Hair follicle dermal papilla cell (primary cell): ENCODE measurements around a stretch of chr7.

DNA sequence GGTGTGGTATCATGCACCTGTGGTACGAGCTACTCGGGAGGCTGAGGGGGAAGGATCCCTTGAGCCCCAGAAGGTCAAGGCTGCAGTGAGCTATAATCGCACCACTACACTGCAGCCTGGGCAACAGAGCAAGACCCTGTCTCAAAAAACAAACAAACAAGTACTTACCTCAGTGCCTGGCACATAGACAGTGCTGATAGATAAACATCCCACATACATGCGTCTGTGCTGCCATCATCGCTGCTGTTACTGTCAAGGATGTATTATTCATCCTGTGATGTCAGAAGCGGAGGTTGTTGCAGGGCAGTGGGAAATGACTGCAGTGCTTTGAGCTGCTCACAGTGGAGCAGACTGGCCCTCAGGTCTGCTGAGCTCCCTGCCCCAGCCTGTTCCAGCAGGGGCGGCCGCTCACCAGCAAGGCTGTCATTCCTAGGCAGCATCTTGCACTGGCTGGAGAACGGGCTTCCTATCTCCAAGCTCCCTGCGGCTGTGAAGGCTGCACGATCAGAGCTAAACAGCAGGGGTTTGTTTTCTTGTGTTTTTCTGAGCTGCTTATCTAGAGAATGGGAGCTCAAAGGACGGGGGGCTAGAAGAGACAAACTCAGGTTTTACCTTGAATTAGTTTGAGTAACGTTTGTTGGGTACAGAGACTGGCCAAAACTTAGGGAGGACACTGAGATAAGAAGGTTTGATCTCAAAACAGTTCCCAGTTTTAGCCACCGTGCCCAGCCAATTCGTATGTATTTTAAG lies 18.8 kb downstream of the FOXK1 start:
- CAGE, long polyA plus RNA: no peak

DNA sequence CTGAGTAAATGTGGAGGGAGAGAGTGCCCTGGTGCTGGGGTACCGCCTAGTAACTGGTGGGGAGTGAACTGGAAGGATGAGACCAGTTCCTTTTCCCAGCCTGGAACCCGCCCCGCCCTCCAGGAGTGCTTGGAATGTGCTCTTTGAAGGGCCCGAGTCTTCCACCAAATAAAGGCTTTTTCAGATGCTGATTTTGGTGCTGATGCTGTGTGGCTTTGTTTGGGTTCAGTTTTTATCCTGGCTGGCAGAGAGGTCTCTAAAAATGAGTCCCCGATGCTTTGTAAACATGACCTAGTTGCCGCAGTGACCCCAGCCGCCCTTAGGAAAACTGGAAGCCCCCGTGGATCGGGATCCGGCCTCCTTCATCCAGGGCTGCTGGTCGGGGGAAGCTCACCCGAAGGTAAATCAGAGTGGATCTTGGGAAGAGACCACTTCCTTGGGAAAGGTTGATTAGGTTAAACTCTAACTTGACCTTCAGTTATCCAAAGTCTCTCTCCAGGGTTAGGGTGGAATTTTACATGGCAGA lies 26.0 kb downstream of the FOXK1 start:
- CAGE, long polyA plus RNA: no peak

DNA sequence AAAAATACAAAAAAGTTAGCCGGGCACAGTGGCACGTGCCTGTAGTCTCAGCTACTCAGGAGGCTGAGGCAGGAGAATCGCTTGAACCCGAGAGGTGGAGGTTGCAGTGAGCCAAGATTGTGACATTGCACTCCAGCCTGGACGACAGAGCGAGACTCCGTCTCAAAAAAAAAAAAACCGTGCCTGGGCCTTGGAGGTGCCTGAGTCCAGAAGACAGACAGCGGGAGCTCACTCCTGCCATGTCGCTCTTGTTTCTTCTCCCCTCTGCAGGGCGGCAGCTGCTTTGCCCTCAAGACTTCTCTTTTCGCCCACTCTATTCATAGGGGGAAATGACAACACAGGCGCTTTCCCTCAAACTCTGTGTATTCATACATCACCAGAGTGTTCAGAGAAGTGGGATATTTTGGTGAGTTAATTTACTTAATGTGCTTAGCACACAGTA lies 44.4 kb downstream of the FOXK1 start:
- CAGE, long polyA plus RNA: no peak

DNA sequence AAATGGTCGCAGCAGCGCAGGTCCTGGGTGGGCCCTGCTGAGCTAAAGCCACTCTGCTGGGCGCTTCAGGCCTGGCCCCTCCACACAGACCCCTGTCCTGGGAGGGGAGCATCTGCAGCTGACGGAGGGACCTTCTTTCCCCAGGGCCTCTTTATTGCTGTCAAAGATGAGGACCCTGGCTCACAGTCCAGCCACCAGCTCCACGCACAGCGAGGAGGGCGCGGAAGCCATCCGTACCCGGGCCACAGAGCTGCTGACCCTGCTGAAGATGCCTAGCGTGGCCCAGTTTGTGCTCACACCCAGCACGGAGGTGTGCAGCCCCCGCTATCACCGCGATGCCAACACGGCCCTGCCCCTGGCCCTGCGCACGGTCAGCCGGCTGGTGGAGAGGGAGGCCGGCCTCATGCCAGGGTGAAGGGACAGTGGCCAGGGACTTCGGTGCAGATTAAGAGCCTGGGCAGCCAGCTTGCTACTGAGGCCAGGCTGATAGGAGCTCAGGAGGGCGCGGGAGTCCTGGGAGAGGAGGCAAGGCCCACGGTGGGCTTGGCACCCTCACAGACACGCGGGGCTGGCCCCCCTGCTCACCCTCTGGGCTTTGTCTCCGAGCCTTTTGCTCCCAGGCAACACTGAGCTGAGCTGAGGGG lies 15.7 kb downstream of the AP5Z1 start:
- CAGE, long polyA plus RNA: no peak

- CAGE, long polyA plus RNA: no peak
These were observed 349 bp upstream of the RADIL start for GRCh38 chr7:4883902-4884228.

DNA sequence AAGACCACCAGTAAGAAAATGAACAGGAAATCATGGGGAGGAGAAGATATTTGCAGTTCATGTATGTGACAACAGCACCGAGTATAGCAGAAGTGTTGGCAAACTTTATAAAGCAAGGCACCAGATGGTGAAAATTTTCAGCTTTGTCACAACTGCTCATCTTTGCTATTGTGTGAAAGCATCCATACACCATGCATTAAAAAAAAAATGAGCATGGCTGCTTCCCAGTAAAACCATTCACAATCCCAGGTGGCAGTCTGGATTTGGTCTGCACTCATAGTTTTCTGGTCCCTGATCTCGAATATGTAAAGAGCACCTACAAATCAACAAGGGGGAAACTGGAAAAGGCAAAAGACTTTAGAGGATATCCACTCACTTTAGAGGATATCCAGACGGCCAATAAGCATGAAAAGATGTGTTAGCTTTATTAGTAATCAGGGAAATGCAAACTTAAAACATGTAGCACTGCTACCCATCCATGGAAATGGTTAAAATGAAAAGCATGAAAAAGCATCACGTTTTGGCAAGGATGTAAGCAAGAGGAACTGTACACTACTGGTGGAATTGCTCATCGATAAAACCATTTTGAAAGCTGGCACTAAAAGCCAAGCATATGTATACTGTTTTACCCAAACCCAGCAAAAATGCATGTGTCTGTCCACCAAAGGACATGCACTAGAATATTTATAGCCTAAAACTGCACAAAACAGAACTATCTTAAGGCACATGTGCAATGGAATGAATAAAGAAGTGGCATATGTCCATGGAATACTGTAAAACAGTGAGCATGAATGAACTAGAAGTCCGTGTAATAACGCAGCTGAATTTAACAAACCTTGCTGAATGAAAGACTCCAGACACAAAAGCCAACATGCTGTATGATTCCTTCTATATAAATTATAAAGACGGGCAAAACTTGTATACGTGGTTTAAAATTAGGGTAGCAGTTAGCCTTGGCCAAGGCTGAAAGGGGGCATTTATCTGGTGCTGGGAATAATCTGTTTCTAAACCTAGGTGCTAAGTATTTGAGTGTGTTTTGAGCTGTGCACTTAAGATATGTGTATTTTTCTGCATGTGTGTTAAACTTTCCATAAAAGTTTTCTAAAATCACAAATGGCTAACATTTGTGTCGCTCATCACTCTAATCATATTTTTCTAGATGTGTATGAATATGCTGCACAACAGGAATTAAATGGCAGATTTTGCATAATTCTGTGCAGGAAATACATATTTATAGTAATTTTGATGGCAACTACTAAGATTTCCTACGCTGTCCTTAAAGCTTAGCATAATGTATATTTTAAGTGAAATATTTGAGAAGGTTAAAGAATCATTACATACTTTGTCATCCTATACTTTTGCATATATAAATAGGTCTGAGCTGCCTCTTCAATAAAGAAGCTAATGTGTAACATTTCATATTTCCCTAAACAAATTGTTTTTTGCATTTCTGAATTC lies 22.9 kb downstream of the RBAK start:
- CAGE, long polyA plus RNA: no peak

GRCh38 chr7:5328257-5328683 lies 45.5 kb downstream of the SLC29A4 start:
- CAGE, long polyA plus RNA: no peak

GRCh38 chr7:5407346-5408237 lies 16.0 kb downstream of the TNRC18 start:
- CAGE, long polyA plus RNA: no peak

DNA sequence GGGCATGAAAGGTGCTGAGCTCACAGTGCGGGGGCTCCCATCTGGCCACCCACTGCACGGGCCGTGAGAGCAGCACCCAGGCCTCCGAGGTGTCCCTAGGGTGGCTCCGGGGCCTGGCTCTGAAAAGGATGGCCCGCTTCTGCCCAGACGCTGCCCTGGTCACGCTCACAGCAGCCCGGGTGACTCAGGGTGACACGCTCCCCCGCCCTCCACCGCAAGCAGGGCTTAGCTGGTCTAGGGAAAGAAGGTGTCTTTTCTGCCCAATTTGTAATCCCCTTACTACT lies 18.5 kb downstream of the FBXL18 start:
- CAGE, long polyA plus RNA: no peak

- CAGE, long polyA plus RNA: no peak
These were observed 5.9 kb upstream of the FBXL18 start for GRCh38 chr7:5519467-5519874.

DNA sequence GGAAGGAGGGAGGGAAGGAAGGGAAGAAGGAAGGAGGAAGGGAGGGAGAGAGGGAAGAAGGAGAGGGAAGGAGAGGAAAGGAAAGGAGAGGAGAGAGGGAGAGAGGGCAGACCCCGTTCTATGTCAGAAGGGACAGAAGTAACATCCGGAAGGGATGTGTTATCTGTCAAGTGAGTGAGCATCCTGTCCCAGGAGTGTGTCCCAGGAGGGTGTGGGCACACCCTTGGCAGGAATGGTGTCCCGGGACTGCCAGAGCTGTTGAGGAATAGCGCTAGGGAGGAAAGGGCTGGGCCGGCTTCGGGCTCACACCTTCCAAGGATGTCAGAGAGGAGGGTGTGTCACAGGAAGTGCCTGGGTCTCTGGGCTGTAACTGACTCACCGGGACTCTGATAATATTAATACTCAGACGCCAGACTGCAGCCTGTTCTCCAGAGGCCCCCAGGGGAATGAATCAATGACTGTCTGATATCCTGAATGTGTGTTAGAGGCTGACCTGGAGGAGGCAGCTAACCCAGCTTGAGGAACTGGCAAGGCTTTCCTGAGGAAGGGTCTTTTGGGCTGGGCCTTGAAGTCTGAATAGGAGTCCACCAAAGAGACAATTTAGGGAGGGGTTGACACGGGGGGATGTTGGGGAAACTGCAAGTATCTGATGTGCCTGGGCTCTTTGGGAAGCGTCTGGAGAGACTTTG lies 18.9 kb upstream of the ACTB start:
- CAGE, long polyA plus RNA: no peak

DNA sequence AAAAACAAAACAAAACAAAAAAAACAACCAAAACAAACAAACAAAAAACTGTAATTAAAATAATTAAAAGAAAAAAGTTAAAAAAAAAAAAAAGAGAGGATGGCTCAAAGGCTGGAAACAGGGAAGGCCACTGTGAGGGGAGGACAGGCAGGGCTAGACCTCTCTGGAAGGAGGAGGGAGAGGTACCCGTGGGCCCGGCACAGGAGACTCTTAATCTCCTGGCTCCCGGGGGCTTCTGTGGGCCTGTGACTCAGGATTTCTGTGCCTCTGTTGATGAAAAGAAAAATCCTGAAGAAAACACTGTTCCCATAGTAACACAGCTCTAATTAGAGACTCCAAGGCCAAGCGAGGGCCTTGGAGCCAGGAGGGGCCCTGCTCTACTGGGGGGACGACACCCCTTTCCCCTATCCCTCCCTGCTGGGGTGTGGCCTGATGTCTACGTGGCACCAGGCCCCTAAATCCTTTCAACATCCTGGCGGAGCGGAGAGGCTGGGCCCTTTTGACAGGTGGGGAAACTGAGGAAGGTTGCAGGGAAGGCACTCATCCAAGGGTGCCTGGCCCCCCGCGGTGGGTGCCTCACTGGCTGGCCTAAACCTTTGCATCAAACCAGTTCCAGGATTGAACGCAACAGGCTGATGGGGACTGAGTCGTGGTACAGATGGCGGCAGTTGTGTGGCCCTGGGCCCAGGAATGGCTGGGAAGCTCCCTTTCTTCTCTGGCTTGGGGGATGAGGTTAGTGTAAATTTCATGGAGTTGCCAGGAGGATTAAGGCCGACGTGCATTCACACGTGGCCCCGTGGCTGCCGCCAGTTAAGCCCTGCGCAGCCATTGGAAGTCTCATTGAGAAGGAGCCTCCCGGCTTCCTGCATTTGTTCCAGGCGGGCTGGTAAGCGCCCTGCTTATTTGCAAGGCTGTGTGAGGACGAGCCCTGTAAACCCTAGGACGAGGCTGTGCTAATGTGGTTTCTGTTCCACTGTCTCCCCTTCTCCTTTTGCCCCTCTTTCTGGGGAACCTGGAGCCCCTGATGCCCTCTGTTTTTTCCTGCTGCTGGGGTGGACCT lies 5.4 kb downstream of the FSCN1 start:
- CAGE, long polyA plus RNA: no peak

GRCh38 chr7:5622288-5622873 lies 29.8 kb downstream of the FSCN1 start:
- CAGE, long polyA plus RNA: no peak

GRCh38 chr7:5679741-5680521 lies 87.3 kb downstream of the FSCN1 start:
- CAGE, long polyA plus RNA: no peak

DNA sequence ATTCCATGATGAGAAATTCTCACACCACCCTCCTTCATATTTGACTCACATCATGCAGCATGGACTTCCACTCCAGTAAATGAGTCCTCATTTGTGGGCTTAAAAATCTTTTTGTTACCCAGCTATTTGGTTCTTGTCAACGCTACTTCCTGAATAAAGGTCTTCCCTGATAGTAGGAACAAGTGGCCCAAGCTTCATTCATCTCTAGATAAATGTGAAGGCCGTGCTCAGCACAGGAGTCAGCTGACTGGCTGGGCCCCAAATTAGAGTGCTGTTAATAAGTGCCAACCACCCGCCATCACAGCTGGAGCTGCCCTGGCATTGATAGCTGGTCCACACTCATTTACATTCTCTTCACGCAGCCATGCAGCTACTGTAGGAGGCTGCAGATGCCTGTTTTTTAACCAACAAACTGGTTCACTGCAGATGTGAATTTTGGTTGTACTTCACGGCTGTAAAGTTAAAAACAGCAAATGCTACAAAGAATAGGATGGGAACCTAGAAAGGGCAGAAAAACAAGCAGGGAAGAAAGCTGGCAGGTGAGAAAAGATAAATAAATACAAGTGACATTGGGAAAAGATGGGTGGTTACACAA lies 78.3 kb downstream of the RNF216 start:
- CAGE, long polyA plus RNA: no peak

DNA sequence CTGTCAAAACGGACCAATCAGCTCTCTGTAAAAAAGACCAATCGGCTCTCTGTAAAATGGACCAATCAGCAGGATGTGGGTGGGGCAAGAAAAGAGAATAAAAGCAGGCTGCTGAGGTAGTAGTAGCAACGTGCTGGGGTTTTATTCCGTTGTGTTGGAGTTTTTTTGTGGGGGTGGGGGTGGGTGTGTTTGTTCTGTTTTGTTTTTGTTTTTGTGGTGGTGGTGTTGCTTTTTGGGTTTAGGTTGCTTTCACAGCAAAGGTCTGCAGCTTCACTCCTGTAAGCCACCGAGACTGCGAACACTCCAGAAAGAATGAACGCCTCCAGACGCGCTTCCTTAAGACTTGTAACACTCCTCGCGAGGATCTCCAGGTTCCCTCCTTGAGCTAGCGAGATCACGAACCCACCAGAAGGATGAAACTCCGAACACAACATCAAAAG lies 12.9 kb upstream of the RNF216 start:
- CAGE, long polyA plus RNA: no peak

DNA sequence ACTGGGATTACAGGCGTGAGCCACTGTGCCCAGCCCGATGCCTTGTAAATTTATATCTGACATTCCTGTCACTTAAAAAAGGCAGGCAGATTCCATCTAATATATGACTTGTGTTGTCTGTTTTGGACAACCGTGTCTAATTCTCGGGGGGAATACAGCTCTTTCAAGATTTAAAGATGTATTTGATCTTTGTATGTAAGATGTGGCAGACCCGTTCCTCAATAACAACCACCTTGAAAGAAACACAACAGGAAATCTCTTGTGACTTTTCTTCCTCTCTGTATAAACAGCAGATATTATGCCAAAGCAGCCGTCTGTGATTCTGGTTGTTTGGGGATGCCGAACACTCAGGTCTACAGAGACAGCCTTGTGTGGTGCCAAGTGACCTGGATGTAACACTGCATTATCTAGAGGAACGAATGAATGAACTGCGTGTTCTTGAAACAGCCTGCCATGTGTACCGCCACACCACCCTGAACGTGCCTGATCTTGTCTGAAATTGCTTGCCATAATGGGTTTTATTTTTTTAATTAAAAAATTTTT lies 46.2 kb upstream of the OCM start:
- CAGE, long polyA plus RNA: no peak

DNA sequence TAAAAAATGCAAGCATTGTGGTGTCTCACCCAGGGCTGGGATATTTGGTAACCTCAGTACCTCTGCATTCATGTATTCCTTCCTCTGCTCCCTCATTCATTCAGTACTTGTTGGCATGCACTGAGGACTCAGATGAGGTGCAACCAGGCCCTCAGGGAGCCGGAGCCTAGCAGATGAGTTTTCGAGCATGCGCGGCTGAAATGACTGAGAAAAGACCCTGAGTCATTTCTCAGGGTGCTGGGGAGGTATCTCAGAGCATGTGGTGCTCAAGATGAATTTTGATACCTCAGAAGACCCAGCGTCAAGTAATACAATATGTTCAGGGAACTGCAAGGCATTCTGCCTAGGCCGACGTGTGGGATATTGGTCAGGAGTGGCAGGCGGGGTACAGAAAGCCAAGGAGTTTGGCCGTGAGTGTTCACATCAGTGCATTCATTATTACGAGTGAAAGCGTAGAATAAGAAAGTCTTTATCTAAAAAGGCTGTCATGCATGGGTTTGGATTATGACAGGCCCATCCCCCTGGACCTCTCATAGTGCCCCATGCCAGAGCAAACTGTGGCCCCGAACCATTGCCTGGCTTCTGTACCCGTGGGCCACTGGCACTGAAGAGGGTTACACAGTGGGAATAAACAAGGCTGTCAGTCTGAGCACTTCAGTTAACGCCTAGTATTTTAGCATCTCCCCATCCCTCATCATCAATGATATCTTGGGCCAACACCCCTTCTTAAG lies 7.5 kb downstream of the AIMP2 start:
- CAGE, long polyA plus RNA: no peak

DNA sequence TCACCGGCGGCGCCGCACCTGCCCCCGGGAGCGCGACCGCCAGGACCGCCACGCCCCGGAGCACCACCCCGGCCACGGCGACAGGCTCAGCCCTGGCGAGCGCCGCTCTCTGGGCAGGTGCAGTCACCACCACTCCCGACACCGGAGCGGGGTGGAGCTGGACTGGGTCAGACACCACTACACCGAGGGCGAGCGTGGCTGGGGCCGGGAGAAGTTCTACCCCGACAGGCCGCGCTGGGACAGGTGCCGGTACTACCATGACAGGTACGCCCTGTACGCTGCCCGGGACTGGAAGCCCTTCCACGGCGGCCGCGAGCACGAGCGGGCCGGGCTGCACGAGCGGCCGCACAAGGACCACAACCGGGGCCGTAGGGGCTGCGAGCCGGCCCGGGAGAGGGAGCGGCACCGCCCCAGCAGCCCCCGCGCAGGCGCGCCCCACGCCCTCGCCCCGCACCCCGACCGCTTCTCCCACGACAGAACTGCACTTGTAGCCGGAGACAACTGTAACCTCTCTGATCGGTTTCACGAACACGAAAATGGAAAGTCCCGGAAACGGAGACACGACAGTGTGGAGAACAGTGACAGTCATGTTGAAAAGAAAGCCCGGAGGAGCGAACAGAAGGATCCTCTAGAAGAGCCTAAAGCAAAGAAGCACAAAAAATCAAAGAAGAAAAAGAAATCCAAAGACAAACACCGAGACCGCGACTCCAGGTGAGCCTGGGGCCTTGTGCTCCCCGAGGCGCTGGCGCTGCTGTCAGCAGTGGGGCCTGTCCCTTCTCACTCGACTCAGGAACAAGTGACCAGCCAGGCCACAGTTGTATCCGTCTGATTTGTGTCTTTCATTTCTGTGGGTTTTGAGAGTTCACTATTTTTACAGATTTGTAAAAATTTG lies 50.0 kb downstream of the USP42 start:
- CAGE, long polyA plus RNA: no peak

GRCh38 chr7:6232376-6232953 lies 40.0 kb downstream of the CYTH3 start:
- CAGE, long polyA plus RNA: no peak